Mesenchymal stem cell of Wharton's jelly (primary cell): ENCODE data around the genes DUSP19, NUP35 and GULP1.

DNA sequence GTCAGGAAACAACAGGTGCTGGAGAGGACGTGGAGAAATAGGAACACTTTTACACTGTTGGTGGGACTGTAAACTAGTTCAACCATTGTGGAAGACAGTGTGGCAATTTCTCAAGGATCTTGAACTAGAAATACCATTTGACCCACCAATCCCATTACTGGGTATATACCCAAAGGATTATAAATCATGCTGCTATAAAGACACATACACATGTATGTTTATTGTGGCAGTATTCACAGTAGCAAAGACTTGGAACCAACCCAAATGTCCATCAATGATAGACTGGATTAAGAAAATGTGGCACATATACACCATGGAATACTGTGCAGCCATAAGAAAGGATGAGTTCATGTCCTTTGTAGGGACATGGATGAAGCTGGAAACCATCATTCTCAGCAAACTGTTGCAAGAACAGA is 53.6 kb downstream of the UBE2E3 start:
- CAGE, long polyA plus RNA, result no peak

DNA sequence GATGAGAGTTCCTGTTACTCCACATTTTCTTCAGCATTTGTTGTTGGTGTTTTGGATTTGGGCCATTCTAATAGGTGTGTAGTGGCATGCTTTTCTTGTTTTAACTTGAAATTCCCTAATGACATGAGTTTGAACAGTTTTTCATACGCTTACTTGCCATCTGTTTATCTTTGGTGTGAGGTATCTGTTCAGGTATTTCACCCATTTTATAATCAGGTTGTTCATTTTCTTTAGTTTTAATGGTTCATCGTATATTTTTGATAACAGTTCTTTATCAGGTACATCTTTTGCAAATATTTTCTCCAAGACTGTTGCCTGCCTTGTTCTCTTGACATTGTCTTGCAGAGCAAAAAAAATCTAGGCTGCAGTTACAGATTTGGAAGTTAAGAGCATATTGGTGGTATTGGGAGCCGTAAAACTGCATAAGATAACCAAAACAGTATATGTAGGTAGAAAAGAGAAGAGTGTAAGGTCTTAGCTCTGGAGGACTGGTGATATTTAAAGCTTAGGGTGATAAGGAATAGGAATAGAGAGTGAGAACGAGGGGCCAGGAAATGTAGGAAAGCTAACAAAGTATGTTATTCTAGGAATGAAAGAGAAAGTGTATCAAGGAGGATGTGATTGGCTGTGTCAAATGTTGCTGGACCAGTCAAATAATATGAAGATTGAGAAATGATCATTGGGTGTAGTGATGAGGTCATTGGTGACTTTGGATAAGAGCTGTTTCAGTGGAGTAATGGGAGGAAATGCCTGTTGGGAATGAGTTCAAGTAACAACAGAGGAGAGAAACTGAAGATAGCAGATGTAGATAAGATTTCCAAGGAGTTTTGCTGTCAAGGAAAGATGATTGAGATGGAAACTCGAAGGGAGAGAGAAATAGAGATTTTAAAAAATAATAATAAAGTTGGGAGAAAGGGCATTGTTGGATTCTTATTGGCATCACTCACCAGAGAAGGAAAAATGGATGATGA is 74.2 kb downstream of the UBE2E3 start:
- CAGE, long polyA plus RNA, result no peak

DNA sequence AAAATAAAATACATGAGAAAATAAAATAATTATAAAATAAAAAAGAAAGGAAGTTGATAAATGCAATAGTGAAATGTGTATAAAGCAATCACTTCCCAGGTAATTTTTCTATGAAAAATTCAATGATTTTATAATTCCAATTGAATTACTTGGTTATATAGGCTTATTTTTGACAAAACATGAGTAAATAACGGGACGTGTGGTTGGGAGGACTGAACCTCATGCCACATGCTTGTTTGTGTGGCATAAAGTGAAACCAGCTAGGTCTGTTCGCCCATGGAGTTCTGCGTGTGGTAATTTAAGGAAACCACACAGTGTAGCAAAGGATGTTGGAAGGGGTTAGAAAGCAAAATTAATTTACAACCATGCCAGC is 156.7 kb upstream of the ITGA4 start:
- CAGE, long polyA plus RNA, result no peak

DNA sequence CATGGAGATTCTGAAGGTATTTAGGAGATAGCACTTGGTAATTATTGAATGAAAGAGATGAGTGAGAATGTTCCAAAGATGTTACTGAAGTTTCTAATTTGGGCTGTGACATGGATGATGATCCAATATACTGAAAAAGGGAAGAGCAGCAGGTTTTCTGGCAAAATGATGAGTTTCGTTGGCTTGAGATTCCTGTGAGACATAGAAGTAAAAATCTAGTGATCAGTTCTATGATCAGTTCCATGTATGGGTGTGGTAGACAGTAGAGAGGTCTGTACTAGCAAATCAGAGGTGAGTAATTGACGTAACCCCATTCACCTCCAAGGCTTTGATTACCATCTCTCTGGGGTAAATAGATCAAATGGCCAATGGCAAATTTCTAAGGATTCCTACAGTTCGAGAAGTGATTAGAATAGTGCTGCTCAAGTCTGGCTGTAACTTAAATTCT is 6.3 kb downstream of the ITGA4 start:
- CAGE, long polyA plus RNA, result no peak

DNA sequence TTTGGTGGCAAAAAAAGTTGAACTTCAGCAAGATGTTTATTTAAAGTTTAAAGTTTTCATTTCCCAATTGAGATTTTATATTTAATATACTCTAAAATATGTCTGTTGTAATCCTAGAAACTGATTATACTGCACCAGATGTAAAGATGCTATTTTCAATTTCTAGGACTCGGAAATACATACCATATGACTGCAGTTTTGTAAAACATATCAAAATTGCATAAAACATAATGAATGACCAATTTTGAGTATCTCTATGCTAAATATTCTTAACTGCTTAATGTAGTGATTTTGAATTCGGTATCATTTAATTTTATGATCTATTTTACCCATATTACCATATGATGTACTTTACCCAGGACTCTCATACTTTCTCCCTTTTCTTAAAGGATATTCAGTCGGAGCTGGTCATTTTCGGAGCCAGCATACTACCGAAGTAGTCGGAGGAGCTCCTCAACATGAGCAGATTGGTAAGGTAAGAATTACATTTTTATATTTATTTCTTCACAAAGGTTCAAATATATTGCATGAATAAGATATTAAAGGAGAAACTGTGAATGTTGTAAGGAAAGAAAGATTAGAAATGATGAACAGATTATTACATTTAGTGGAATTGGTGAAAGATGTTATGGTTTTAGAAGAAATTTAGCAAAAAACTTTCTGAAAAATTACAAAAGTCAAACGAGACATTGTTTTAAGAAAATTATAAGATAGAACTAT is 24.2 kb downstream of the ITGA4 start:
- CAGE, long polyA plus RNA, result no peak

- CAGE, long polyA plus RNA, result no peak
These were observed 73.4 kb downstream of the FRZB start for GRCh38 chr2:182793144-182793368.

- CAGE, long polyA plus RNA, result no peak
These were observed 24.8 kb downstream of the NCKAP1 start for GRCh38 chr2:183013217-183014001.

- CAGE, long polyA plus RNA, result no peak
These were observed 18.6 kb upstream of the NCKAP1 start for GRCh38 chr2:183056816-183057388.

GRCh38 chr2:183078114-183078568 is 406 bp upstream of the DUSP19 start:
- CAGE, long polyA plus RNA, result no peak

- CAGE, long polyA plus RNA, result no peak
These were observed at the start of gene DUSP19 for GRCh38 chr2:183078569-183079458. DUSP19 (plus strand) TSS chr2:183078747.

- CAGE, long polyA plus RNA, result no peak
These were observed at the start of gene NUP35 for GRCh38 chr2:183124095-183125358. NUP35 (plus strand) TSS chr2:183124443.

- CAGE, long polyA plus RNA, result no peak
These were observed 22.4 kb downstream of the ZC3H15 start for GRCh38 chr2:186508558-186508787.

- CAGE, long polyA plus RNA, result no peak
These were observed 90.0 kb downstream of the CALCRL start for GRCh38 chr2:187358011-187358438.

DNA sequence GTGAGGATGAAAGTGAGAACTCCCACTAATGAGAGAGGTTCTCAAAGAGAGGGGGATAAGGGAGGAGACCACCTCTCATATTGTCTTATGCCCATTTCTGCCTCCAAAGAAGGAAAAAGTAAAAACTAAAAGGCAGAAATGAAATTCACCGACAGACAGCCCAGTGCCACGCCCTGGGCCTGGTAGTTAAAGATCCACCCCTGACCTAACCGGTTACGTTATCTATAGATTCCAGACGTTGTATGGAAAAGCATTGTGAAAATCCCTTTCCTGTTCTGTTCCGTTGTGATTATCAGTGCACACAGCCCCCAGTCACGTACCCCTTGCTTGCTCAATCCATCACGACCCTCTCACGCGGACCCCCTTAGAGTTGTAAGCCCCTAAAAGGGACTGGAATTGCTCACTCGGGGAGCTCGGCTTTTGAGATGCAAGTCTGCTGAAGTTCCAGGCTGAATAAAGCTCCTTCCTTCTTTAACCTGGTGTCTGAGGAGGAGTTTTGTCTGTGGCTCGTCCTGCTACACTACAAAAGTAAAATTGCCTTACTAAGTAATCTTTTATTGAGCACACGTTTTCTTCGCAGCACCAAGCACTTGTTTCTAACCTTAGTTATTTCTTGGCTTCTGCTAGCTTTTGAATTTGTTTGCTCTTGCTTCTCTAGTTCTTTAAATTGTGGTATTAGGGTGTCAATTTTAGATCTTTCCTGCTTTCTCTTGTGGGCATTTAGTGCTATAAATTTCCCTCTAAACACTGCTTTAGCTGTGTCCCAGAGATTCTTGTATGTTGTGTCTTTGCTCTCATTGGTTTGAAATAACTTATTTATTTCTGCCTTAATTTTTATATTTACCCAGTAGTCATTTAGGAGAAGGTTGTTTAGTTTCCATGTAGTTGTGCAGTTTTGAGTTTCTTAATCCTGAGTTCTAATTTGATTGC is 37.4 kb downstream of the TFPI start:
- CAGE, long polyA plus RNA, result no peak

GRCh38 chr2:187541593-187542890 is 12.2 kb downstream of the TFPI start:
- CAGE, long polyA plus RNA, result no peak

- CAGE, long polyA plus RNA, result no peak
These were observed 257.9 kb upstream of the GULP1 start for GRCh38 chr2:188033754-188034229.

DNA sequence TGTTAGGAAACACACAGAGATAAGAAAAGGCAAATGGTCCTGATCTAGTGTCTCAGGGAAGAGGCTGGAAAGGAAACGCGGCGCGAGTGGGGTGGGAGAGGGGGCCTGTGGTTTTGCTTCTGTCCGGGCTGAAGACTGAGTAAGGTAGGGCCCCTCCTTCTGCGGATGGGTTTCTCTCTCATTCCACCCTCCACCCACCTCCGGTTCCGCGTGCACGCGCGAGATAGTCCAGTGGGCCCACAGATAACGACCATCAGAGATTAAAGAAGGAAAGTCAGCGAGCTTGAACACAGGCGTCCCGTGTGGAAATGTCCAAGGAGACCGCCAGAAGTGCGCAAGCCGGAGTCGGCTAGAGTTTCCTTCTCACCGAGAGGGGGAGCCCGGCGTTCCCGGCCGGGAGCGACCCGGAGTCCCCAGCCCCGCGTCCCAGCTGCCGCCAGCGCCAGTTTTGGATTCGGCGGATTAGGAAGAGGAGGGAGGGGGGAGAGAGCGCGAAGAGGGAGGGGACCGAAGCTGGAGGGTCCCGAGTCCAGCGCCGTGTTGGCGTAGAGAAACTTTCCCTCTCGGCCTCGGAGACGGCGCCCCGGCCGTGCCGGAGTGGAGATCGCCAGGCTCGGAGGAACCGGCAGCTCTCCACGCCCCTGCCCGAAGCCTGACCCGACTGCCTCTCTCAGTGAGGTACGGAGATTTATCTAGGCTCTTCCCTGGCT is at the start of gene GULP1:
GULP1 (plus strand) TSS at position 386 of the 710 bp plus-strand sequence.
- CAGE, long polyA plus RNA, result no peak

GRCh38 chr2:188984571-188985125 is 10.5 kb downstream of the COL3A1 start:
- CAGE, long polyA plus RNA, result no peak

- CAGE, long polyA plus RNA, result no peak
These were observed 47.3 kb downstream of the SLC40A1 start for GRCh38 chr2:189533123-189533791.

- CAGE, long polyA plus RNA, result no peak
These were observed 28.2 kb downstream of the SLC40A1 start for GRCh38 chr2:189552257-189552858.